A549 (cell line): Measurements from ENCODE around the gene LRRC14B.

- PRO-cap, result no peak
CAGE:
- cytosol, long polyA plus RNA, result no peak
- long polyA plus RNA, result no peak
- nucleus, long polyA plus RNA, result no peak
Measured at GRCh38 chr5:190974-192162, at the start of gene LRRC14B. TSS of gene LRRC14B (plus strand) at chr5:191495.

GRCh38 chr5:206322-206849, 11.6 kb downstream of the CCDC127 start:
- PRO-cap, result no peak
CAGE:
- cytosol, long polyA plus RNA, result no peak
- long polyA plus RNA, result no peak
- nucleus, long polyA plus RNA, result no peak

- PRO-cap, result no peak
CAGE:
- cytosol, long polyA plus RNA, result no peak
- long polyA plus RNA, result no peak
- nucleus, long polyA plus RNA, result no peak
Measured at GRCh38 chr5:286027-286444, 14.6 kb downstream of the PDCD6 start.

DNA sequence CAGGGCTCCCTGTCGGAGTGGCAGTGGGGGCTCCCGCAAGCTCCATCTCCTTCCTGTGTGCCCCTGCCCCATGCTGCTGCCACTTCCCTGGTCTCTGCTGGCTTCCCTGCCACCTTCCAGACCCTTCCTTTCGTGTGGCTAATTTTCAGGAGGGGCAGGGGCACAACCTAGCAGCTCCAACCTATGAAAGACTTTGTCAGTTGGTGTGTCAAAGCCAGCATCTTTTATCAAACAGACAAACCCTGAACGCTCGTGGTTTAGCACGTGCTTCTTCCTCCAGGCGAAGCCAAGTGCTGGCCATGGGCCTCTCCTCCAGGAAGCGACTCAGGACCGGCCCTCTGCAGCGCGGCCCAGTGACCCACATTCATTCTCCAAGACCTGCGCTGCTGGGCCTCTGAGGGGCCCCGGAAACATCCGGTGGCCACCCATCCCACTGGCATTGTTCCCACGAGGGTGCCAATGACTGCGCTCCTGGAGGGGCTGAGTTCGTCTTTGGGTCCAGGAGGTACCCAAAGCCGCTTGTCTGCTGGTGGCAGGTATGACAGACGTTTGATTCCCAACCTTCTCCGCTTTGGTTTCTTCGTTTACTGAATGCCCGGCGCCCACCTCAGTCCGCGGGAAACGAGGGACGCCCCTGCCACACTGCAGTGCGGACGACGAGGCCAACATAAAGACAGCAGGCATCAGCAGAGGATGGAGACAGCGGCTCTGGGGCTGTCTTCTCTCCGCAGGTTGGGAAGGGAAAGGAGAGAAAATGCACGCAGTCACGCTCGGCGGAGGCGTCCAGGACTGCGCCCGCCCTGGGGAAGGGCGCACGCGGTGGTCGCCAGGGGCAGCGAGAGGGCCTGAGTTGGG, 610 bp upstream of the EXOC3 start:
- PRO-cap, result no peak
CAGE:
- cytosol, long polyA plus RNA, result no peak
- long polyA plus RNA, result no peak
- nucleus, long polyA plus RNA, result no peak

DNA sequence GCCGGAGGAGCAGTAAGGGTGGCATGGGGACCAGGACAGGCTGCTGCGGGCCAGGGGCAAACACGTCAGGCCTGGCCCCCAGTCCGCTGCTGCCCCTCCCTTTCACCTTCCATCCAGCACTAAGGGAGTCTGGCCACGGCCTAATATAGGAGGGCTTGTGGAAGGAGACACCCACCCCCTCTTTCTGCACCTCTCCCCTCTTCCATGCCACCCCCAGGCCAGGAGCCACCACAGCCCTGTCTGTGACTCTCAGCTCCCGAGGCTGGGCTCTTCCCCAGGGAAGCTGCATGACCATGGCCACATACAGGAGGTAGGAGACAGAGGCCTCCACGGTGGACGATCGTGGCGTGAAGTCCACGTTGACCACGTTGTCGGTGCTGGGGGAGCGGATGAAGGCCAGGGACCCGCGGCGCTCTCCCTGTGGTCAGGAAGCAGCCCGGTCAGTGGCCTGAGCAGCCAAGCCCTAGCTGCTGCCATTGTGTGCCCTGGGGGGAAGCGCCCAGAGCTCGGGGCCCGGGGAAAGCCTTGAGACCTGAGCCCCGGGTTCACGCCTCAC, 34.1 kb downstream of the EXOC3 start:
- PRO-cap, result no peak
CAGE:
- cytosol, long polyA plus RNA, result no peak
- long polyA plus RNA, result no peak
- nucleus, long polyA plus RNA, result no peak

DNA sequence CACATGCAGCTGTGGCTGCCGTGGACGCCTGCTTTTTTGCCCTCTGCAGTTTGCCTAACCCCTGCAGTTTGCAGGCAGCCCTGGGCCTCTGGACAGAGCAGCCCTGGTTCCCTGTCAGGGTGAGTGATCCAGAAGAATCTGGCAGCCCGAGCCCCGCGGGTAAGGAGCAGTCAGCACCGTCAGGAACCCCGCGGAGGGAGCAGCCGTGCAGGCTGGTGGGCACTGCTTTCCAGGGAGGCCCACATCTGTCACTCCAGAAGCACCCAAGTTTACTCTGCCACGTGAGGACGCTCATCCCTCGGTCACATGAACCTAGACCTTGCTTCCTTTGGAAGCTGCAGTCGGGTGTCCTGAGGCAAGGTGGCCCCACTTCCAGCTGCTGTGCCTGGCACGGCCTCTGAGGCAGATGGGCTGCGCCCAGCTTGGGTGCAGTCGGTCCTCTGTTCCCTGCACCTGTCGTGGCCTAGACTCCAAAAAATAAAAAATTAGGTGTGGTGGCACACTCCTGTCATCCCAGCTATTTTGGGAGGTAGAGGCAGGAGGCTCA, 30.5 kb downstream of the CEP72 start:
- PRO-cap, result no peak
CAGE:
- cytosol, long polyA plus RNA, result no peak
- long polyA plus RNA, result no peak
- nucleus, long polyA plus RNA, result no peak

GRCh38 chr5:693894-694245, 718 bp upstream of the TPPP start:
- PRO-cap, result no peak
CAGE:
- cytosol, long polyA plus RNA, result no peak
- long polyA plus RNA, result no peak
- nucleus, long polyA plus RNA, result no peak

DNA sequence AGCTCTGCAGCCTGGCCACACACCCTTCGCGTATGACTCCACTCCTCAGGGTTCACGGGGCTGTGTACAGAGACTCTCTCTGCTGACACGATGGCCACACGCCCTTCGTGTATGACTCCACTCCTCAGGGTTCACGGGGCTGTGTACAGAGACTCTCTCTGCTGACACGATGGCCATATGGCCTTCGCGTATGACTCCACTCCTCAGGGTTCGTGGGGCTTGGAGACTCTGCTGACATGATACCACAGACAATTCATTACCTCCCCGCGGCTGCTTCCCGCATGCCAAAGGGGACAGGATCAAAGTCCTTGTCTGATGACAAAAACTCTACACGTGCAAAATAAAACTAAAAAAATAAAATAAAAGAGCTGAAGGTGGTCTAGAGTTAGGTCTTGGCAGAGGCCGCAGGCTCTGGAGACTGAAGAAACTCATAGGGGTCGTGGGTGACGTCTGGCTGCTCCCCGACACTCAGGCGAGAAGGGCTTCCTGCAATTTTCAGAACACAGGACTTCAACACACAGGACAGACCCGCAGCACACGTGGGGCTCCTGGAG, 13.4 kb upstream of the ZDHHC11 start:
- PRO-cap, result no peak
CAGE:
- cytosol, long polyA plus RNA, result no peak
- long polyA plus RNA, result no peak
- nucleus, long polyA plus RNA, result no peak

DNA sequence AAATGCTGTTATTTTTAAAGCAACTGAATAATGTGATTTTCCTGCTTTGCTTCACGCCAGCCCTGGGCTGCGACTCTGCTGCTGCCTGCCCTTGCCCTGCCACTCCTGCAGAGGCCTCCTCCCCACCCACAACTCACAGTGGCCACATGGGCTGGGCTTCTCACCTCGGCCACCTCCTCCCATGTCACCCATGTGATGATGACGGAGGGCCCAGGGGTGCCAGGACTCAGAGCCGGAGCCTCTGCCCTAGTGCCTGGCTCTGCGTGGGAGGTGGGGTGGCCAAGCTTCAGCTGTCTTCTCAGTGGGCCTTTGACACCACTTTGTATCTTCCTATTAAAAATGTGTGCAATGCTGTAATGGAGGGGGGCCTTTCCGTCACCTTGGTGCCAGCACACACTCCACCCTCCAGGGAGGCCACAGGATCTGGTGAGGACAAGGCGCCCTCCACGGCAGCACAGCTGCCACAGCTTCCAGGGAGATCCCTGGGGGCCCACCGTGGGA, 48.0 kb upstream of the NKD2 start:
- PRO-cap, result no peak
CAGE:
- cytosol, long polyA plus RNA, result no peak
- long polyA plus RNA, result no peak
- nucleus, long polyA plus RNA, result no peak

DNA sequence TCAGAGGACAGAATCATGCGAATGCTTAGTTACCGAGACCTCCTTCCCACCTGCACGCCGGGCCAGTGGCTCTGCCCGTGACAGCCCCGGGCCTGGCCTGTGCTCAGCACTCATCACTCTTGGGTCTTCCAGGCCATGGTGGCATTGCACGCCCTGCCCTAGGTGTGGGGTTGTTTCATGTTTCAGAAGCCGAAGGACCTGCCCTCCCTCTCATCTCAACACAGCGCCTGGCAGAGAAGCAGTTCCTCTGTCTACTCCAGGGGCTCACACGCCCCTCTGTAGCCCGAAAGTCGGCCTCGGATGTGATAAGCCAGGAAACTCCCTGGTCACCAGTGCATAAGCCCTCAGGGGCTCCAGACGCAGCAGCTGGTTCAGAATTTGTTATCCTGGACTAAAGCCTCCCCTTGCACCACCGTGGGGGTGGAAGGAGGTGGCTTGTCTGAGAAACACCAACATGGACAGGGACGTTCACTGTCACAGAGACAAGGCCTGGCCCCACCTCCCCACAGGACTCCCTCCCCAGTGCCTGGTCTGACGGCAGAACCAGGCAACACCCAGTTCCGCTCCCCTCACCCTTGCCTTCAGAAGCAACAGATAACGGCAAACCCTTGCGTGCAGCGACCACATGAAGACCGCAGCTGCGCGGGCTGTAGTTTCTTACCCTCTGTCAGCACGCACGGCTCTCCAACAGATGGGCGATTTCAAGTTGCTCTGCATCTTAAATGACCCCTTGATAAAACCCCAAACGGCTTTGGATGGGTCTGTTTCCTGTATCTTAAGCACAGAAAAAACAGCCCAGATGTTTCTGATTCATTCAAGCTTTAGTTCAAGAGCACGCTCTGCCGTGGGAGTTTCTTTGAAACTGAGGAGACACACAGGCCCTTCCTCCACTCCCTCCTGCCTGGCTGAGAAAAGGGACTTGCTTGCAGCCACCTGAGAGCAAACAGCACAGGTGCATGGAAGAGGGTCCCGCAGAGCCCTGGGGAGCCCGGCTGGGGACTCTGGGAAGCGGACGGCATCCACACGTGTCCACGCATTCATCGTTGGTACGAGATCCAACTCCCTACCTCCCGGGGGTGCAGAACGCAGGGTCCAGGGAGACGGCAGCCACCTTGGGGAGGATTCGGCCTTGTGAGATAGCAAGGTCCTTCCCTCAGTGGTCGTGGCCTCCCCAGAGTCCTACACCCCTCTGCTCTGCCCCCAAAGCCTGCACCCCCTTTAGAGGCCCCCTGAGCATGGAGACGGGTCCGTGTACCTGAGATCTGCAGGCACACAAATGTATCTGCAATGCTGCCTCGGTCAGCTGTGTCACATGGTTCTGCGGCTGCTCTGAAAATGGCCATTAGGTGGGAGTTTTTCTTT, 44.7 kb upstream of the NKD2 start:
- PRO-cap, result no peak
CAGE:
- cytosol, long polyA plus RNA, result no peak
- long polyA plus RNA, result no peak
- nucleus, long polyA plus RNA, result no peak

- PRO-cap, result no peak
CAGE:
- cytosol, long polyA plus RNA, result no peak
- long polyA plus RNA, result no peak
- nucleus, long polyA plus RNA, result no peak
Measured at GRCh38 chr5:982431-982787, 26.2 kb upstream of the NKD2 start.

DNA sequence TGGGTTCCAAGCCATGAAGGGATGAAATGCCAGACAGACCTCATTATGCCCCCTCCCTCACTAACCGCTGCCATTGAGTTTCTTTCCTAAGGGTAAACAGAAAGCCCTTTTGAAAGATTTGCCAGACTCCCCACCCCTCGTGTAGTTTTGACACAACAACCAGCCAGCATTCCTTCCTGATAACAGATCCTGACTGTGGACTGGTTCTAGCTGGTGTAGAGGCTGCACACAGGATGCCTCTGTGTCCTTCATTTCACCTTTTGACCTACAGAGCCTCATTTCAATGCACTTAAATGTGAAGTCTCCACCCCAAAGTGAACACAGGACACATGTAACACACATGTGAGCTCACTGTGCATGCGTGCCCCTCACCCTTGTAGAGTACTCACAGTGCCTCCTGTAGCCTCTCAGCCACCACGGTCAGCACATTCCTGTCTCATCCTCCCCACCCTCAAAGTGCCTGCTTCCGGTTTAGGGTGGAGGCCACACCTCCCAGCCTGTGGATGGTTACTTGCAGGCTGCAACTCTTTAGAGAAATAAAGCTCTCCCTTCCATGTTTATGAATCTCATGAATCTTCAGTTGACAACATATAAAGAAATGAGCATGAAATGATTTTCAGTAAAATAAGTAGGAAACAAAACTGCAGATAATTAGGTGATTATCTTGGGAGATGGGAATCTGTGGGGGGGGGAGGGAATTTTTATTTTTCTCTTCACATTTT, 11.6 kb upstream of the NKD2 start:
- PRO-cap, result unidirectional peak, minus-strand start at position 459 of the sequence
CAGE:
- cytosol, long polyA plus RNA, result no peak
- long polyA plus RNA, result no peak
- nucleus, long polyA plus RNA, result no peak

- PRO-cap, result no peak
CAGE:
- cytosol, long polyA plus RNA, result no peak
- long polyA plus RNA, result no peak
- nucleus, long polyA plus RNA, result no peak
Measured at GRCh38 chr5:1109849-1110531, 1.9 kb downstream of the SLC12A7 start.

- PRO-cap, result no peak
CAGE:
- cytosol, long polyA plus RNA, result no peak
- long polyA plus RNA, result no peak
- nucleus, long polyA plus RNA, result no peak
Measured at GRCh38 chr5:1122885-1123343, 11.1 kb upstream of the SLC12A7 start.

- PRO-cap, result no peak
CAGE:
- cytosol, long polyA plus RNA, result no peak
- long polyA plus RNA, result no peak
- nucleus, long polyA plus RNA, result no peak
Measured at GRCh38 chr5:1324387-1325286, 20.3 kb downstream of the CLPTM1L start.

DNA sequence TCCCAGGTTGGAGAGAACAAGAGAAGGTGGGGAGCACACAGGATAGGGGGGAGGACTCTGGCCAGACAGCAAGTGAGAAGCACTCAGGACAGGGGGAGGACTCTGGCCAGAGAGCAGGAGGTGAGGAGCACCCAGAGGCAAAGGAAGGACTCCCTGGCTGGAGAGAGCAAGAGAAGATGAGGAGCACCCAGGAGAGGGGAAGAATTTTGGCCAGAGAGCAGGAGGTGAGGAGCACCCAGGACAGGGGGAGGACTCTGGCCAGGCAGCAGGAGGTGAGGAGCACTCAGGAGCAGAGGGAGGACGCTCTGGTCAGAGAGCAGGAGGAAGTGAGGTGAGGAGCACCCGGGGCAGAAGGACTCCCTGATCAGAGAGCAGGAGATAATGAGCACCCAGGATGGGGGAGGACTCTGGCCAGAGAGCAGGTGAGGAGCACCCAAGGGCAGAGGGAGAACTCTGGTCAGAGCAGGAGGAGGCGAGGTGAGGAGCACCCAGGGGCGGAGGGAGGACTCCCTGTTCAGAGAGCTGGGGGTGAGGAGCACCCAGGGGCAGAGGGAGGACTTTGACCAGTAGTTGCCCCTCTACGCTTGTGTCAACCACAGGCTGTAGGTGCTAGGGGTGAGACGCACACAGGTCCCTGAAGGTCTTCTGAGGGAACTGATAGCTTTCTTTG, 26.6 kb upstream of the SLC6A3 start:
- PRO-cap, result no peak
CAGE:
- cytosol, long polyA plus RNA, result no peak
- long polyA plus RNA, result no peak
- nucleus, long polyA plus RNA, result no peak

GRCh38 chr5:1478144-1478819, 33.0 kb upstream of the SLC6A3 start:
- PRO-cap, result no peak
CAGE:
- cytosol, long polyA plus RNA, result no peak
- long polyA plus RNA, result no peak
- nucleus, long polyA plus RNA, result no peak

DNA sequence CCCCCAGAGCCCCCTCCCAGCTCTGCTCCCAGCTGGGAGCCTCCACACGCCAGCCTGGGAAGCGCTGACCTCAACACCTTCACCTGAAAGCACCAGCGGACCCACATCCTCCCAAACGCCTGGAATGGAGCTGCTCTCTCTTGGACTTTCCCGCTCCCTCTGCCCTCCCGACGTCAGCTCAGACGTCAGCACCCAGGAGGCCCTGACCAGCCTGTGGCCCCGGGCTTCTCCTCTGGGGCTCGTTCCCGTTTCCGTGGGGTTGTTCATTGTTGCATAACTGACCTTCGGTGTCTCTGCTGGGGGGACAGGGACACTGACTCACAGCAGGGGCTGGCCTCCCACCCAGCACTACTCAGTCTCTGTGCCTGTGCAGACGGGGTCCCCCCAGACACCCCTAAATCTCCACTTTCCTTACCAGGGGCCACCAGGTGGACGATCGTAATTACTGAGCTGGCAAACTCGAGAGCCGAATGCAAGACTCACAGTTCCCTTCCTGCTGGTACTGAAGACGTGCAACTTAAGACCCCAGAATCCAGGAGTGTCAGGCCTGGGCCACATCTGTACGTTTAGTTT, 35.1 kb upstream of the SLC6A3 start:
- PRO-cap, result no peak
CAGE:
- cytosol, long polyA plus RNA, result no peak
- long polyA plus RNA, result no peak
- nucleus, long polyA plus RNA, result no peak

GRCh38 chr5:1481269-1481626, 36.0 kb upstream of the SLC6A3 start:
- PRO-cap, result no peak
CAGE:
- cytosol, long polyA plus RNA, result no peak
- long polyA plus RNA, result no peak
- nucleus, long polyA plus RNA, result no peak

DNA sequence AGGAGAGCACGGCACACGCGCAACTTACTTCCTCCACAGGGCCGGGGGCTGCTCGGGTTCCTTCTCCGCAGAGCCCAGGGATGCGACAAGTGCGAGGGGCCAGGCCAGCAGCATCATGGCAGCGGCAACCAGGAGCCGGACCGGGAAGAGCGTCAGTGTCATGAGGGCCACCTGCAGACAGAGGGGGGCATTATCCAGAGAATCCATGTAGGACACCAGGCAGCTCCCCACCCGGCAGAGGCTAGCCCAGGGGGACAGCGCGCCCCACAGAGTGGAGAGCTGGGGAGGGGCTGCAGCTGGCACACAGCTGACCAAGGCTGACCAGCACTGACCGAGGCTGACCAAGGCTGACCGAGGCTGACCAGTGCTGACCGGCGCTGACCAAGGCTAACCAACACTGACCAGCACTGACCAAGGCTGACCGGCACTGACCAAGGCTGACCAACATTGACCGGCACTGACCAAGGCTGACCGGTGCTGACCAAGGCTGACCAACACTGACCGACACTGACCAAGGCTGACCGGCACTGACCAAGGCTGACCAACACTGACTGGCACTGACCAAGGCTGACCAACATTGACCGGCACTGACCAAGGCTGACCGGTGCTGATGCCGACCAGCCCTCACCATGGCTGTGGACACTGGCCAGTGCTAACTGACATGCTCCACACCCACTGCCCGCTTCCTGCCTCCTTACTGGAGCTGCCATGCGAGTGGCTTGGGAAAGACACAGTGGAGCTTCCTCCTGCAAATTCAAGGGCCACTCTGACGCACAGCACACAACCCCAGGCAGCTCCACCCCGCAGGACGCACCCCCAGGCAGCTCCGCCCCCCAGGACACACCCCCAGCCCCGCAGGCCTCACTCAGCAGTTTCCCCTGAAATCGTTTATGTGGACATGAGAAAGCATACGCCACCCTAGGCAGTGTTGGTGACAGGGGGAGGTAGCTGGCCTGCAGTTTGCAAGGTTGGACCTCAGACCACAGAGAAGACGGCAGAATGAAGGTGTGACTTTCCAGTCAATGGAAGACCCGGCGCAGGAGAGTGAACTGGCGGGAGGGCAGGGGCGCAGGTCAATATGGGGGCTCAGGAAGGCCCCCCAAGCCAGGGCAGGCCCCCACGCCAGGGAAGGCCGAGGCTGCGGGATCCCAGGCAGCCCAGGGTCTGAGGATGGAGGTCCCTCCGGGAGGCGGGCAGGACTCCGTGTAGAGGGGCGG, 21.9 kb downstream of the LPCAT1 start:
- PRO-cap, result no peak
CAGE:
- cytosol, long polyA plus RNA, result no peak
- long polyA plus RNA, result no peak
- nucleus, long polyA plus RNA, result no peak